Aorta (tissue), 1 donor: Measurements from ENCODE around the genes FBN1, COPS2 and SLC27A2.

- PRO-cap = no peak
Measured at GRCh38 chr15:45035264-45035788, 12.3 kb downstream of the SORD start.

GRCh38 chr15:45048435-45049161 lies 25.6 kb downstream of the SORD start:
- PRO-cap = no peak

- PRO-cap = no peak
Measured at GRCh38 chr15:45079648-45080098, 34.3 kb downstream of the DUOX2 start.

GRCh38 chr15:45083078-45083629 lies 30.8 kb downstream of the DUOX2 start:
- PRO-cap = no peak

GRCh38 chr15:45186845-45187830 lies 628 bp downstream of the SHF start:
- PRO-cap = no peak

GRCh38 chr15:45253254-45253810 lies 1.3 kb downstream of the SLC28A2 start:
- PRO-cap = no peak

DNA sequence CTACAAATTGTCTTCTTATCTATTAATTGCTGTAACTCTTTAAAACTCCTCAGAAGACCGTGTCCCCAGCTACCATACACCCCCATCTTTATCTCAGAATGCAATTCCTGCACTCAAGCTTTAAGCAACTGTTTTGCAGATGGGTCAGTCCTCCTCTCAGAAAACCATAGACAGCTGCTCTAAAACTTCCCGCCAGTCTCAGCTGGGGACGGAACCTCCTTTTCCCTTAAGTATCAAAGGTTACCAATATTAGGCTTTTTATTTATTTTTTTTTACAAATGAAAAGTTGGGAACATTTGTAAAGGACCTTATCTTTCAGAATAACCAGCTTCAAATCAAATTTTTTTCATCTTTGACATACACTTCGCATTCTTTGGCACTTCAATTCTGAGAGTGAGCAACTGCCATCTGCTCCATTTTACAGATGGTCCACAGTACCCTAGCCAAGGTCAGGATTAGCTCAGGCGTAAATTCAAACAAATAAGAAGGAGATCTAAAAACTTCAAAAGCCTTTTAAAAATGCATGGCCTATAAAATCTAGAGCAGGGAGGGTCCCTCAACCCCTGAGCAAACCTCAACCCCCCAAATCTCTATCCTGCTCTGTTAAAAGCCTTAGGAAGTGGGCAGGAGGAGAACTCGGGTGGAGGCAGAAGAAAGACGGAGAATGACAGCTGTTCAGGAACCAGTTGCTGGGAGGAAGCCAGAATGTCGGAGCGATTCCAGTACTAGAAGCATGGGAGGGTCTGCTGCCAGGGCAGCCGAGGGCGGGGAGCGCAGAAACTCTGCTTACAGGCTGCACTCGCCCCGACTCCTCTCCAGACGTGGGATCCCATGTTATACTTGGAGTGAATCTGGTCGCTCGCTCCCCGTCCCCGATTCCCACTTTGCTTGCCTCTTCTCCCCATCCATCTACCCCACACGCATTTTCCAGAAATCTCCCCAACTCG lies 1.1 kb downstream of the GATM start:
- PRO-cap = no peak

- PRO-cap = no peak
Measured at GRCh38 chr15:47708573-47709135, 8.7 kb upstream of the SEMA6D start.

DNA sequence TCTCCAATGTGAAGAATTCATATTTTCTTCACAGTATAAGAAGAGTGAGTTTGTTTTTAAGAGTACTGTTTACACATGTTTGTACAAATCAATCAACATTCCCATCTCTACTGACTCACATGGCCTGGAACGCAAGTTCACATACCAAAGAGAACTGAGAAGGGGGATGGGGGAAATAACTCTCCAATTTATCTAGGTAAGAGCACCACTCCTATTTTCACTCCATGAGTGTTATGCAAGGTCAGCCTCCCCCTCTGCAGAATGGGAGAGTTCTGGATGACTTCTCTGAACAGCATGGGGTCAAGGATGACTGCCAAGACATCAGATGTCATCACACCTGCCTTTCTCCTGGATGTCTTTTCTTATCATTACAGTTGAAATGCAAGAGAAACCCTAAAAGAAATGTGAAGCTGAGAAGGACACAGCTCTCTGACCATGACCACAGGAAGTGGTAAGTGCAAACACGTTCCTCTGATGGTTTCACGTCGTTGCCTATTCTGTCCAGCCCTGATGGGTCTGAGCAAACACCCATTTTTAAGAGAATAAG lies 95.2 kb downstream of the SEMA6D start:
- PRO-cap = no peak

DNA sequence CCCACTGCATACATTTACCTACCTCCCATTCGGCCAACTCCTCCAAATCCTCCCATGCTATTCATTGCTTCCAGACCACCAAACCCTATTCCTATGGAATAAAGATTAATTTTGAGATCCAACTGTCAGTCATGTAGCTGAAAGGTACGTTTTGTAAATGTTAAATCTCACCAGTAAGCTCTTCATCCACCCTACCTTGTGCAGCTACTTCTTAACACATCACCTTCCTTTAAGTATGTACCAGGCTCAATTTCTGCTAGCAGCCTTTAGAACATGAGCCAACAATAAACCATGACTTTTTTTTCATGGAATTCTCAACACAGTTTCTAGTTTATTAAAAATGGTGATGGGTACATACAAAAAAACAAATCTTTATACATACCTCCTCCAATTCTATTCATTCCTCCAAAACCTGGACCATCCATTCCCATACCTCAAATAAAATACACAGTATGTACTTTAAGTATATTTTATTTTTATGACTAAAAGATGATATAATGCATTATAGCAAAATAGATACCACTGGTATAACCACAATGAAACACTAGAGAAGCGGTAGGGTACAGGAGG lies 26.2 kb downstream of the MYEF2 start:
- PRO-cap = no peak

DNA sequence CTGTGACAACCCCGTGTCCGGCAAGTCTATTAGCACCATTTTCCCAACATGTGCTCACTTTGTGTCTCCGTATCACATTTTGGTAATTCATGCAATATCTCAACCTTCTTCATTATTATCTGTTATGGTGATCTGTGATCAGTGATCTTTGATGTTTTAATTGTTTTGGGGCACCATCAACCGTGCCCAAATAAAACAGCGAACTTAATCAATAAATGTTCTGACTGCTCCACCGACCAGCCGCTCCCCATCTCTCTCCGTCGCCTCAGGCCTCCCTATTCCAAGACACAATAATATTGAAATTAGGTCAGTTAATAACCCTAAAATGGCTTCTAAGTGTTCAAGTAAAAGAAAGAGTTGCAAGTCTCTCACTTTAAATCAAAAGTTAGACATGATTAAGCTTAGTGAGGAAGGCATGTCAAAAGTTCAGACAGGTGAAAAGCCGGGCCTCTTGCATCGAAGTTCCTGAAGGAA lies 15.4 kb downstream of the MYEF2 start:
- PRO-cap = no peak

DNA sequence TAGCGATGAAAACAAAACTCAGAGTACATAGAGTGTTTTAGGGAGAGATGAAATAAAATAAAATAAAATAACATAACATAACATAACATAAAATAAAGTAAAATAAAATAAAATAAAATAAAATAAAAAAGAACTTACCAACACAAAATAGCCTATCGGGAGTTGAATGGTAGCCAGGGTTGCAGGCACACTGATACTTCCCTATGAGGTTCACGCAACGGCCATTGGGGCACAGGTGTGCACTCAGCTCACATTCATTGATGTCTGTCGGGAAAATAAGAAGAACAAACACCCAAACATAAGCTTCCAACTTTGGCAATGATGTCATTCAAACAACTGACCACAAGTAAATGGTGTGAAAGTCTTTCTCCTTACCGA lies 155.7 kb downstream of the DUT start:
- PRO-cap = no peak

DNA sequence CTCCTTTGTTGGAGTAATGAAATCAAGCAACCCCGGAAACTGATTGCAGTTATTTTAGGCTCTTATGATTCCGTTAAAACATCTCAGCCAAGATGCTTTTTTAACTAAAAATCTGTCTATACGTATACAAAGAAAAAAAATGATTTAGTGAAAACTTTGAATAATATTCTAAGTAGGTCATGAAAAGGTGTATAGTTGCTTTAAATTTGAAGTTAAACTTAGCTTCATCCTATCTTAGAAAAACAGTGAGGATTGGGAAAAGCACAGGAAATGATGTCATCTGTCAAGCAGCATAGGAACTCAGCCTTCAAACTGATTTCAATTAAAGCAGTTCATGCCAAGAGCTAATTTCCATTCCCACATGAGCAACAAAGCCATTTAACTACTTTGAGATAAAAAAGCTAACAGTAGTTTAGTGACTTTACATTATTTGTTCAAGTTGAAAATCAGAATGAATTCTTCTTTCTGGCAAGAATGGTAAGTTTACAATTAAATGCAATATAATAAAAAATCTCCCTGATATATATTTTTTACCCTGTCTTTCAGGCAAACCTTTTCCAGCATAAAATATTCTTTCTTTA lies 42.8 kb downstream of the FBN1 start:
- PRO-cap = no peak

DNA sequence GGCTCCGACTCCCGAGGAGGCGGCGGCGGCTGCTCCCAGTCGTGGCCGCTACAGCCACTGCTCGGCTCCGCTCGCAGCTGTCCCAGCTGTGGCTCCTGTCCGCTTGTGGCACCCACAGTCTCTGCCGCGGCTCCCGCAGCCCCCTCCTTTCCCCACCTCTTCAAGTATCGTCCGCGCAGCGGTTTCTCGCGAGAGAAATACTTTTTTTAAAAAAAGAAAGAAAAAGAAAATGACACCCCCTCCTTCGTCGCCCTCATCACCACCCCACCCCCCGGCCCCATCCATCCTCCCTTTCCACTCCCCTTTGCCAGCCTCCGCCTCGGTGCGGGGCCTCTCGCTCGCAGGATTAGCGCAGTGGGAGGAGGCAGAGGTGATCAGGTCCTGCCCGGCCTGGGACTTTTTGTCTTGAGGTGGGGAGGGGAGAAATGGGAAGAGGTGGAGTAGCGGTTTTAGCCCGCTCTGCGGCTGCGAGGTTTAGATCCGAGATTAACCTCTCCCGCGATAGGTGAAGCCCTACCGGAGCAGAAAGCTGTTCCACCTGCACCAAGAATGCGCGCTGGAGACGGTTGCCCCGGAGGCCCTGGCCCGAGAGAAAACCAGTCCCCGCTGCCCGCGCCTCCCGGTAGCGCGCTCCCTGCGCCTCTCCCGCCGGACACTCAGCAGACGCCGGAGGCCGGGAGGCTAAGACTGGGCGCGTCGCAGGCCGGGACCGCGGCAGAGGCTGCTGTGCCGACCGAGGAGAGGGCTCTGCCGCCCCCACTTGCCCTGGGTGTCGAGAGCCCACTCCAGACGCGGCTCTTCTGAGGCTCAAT lies at the start of gene FBN1:
FBN1 (minus strand) TSS at position 123 of the 812 bp plus-strand sequence.
- PRO-cap = bidirectional peak, plus-strand start at position 330 of the sequence, minus-strand start at position 123 of the sequence; bidirectional peak, plus-strand start at position 662 of the sequence, minus-strand start at position 658 of the sequence

DNA sequence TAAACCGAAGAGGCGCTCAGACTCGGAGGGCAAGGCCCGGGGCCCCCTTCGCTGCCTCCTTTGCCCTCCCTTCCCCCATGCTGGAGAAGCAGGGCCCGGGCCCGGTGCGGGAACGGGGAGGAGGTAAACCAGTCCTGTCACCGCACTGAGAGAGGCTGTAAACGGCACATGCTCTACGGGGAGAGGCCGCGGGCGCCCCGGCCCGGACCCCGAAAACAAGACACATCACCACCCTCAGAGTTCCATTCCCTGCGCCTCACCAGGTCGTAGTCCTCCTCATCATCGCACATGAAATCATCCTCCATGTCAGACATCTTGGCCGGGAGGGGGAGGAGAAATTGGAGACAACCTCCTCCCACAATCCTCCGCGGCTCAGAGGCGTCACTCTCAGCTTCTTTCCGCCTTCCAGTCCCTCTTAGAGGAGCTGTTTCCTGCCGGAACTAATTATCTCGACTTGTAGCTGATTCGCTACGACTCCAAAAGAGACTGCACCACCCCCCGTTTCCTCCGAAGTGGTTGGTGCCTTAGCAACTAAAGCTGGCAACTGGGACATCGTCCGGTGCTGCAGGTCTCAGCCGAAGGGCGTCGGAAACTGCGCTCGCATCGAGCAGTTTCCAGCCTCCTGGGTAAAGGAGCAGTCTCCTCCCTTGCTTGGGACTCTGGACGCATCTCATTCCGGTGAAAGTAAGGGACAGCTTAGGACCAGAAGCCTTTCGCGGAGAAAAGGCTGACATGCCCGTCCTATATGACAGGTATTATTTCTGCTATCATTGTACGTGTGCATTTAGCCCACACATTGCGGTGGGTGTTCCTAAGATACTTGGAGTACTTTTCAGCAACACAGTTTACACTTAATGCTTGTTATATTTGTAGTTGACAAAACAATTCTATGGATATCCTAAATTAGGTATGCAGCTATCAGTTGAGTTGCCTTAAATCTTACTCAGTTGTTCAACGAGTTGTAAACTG lies at the start of gene COPS2:
COPS2 (minus strand) TSS at position 335 of the 969 bp plus-strand sequence.
- PRO-cap = bidirectional peak, plus-strand start at position 552 of the sequence, minus-strand start at position 335 of the sequence

GRCh38 chr15:49718092-49718656 lies 97.3 kb downstream of the DTWD1 start:
- PRO-cap = no peak

DNA sequence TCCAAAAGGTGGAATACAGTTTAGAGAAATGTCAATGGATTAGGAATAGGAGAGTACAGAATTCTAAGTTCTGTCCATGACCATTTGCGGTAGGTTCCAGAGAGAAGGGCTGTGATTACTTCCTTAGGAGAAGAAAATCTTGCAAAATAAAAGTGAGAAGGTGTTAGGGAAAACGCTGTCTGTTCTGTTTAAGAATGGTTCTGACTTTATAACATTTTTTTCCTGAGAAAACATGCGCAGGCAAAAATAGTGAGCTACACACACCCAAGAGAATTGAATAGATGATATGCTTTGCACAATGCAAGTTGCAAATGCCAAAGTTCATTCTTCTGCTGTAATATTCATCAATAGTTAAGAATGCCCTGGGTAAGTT lies 99.2 kb downstream of the DTWD1 start:
- PRO-cap = no peak

DNA sequence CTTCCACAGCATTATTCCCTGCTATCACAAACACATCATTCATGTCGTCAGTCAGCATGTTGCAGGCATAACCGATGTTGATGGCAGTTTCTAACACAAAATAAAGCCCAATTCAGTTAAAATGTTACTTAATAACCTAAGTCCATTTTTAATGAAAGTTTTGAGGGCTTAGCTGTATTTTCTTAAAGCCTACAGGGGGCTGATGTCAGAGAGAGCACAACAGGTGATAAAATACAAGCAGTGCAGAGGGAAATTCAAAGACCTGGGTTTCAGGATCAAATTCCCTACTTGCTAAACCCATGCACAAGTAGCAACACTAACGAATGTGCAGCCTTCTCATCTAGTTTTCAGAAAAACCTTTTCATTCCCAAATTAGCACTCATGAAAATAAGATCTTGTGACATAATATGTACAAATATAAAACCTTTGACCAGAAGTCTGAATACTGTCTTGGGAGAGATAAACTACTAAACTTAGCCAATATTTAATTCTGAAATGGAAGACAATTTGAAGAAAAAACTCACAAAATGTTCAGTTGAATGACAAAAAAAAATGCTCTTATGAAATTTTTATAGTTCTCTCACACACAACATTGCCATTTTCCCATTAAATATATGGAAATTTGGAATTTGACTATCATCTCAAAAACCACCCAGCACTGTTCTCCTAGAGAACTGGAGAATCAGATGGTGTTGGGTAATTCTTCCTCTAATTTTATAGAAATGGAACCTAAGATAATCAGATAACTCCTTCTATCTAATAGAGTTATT lies 201.9 kb downstream of the ATP8B4 start:
- PRO-cap = no peak

- PRO-cap = no peak
Measured at GRCh38 chr15:50137272-50137838, 18.3 kb upstream of the ATP8B4 start.

- PRO-cap = no peak
Measured at GRCh38 chr15:50181839-50182551, at the start of gene SLC27A2. SLC27A2 (plus strand) TSS chr15:50182196.